ENCODE measurements around the genes CBLL1 and LAMB1.

GRCh38 chr7:107561150-107561428 lies 2.6 kb downstream of the COG5 start:
- PRO-cap: no peak

GRCh38 chr7:107692650-107693341 lies 32.2 kb downstream of the SLC26A4 start:
- PRO-cap: no peak

- PRO-cap: bidirectional peak, plus-strand start at chr7:107743843, minus-strand start at chr7:107743606; bidirectional peak, plus-strand start at chr7:107744154, minus-strand start at chr7:107744084
These were observed at the start of gene CBLL1 for GRCh38 chr7:107743523-107744491. Gene CBLL1 (plus strand): TSS chr7:107744142.

DNA sequence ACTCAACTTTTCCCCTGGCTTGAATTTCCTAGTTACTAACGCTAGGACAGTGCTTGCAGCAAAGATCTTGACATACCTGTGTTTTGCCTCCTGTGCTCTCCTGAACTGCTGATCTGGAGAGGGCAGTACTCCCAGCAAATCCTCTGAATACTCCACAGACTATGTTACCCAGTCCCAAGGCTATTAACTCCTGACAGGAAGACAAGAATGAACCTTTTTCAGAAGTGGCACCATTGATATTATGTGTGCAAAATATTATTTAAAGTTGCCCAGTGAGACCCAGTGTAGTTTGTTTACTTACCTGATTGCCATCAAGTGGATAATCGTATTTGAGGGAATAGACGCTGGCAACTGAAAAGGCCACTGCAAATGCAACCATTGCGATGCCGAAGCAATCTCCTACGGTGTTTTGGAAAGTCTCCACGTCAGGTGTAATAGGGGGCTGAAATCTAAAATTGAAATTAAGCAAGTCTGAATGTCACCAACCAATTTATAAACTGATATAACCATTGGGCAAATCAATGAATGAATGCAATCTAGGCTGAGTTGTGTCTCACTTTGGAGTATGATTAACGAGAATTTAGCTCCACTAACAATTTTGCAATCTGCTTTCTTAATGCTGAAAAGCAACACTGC lies 20.0 kb downstream of the SLC26A3 start:
- PRO-cap: no peak

DNA sequence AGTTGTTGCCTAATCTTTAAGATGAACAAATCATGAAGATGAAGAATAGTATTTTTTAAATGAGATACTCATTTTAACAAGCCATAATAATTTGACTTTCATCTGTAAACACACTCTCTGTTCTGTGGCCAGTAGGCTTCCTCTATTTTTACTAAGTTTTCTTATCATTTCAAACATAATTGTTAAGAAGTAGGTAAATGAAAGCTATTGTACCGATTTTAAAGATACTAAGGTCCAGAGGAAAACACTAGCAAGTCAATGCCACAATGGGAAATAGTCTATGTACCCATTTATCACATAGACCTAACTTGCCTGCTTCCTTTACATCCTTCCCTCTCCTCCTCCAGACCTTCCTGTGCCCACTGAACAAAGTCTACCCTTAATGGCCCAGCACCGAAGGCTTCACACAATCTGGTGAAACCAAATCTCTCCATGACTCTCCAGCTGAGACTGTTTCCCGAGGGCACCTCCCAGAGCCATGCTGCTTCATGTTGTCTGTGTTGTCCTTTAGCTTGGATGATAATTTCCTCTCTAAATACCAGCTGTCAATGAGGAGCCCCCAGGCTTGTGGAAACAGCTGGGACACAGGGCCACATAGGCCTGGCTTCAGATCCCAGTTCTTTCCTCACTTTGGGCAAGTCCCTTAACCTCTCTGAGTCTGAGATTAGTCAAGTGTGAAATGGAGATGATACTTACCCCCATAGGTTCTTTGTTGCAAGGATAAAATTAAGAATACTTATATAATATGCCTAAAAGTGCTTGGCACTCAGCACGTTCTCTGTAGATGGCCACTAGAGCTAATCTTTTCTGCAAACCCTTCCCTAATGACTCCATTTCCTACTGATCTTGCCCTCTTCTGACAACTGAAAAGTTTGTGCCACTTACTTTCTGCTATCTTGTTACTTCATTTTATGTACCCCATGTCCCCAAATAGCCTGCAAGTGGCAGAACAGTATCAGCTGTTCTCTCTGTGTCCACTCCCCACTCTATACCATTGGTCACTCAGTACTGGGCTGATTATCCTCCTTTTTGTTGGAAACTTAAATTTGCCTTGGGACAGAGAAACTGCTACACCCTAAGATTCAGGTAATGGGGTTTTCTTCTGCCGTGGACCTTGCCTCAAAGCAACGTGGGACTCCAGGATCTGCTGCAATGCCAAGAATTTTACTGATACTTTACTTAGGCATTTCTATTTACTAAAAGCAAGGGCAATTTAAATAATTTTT lies 54.5 kb downstream of the DLD start:
- PRO-cap: no peak

DNA sequence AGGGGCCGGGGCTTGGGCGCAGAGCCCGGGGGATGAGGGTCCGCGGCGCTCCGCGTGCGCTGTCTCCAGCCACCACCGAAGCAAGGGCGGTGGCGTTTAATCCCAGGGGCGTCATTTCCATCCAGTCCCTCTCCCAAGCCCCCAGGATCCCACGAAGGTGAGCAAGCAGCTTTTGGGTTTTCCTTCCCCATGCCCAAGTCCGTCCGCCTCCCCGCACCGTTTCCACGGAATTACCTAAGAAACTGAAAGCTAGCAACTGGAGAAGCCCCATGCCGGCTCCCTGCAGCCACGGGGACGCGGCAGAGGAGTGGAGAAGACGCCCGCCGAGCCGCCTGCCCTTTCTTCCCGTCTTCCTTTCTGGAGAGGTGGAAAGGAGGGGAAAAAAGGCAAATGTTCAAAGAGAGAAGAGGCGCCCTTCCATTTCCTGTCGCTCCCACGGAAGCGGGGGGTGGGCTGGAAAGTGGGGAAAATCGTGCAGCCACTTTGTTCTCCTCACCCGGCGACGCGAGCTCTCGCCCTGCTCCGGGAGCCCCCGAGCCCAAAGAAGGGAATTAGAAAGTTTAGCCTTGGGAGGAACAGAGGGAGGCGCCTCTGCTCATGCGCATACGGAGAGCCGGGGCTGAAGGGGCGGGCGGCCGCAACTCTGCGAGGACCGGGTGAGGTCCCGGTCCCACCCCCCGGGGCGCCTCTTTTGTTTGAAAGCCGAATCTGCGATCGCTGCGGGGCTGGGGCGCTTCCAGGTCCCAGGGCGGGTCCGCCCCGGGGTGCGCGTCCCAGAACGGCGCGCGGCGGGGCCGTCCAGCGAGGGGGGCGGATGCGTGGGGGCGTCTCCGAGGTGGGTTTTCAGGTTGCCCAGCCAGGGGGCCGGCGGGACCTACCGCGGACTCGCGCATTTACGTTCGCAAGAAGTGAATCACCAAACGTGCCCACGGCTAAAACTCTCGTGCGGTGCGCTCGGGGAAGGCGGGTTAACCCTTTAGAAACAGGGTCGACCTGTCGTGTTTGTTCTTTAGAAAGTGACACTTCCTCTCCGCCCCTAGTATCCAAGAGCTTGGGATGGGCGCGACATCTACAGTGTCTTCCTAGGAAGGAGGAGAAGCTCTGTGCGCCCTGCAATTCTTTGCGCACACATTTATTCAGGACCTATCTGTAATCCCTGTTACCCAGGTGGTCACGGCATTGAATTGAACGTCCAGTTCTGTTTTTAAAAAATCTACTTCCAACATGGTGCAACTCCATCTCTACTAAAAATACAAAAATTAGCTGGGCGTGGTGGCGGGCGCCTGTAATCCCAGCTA lies at the start of gene LAMB1:
TSS of gene LAMB1 (minus strand) at position 547 of the 1,298 bp plus-strand sequence.
- PRO-cap: bidirectional peak, plus-strand start at position 739 of the sequence, minus-strand start at position 359 of the sequence

GRCh38 chr7:108135498-108136053 lies 5.4 kb upstream of the LAMB4 start:
- PRO-cap: no peak

DNA sequence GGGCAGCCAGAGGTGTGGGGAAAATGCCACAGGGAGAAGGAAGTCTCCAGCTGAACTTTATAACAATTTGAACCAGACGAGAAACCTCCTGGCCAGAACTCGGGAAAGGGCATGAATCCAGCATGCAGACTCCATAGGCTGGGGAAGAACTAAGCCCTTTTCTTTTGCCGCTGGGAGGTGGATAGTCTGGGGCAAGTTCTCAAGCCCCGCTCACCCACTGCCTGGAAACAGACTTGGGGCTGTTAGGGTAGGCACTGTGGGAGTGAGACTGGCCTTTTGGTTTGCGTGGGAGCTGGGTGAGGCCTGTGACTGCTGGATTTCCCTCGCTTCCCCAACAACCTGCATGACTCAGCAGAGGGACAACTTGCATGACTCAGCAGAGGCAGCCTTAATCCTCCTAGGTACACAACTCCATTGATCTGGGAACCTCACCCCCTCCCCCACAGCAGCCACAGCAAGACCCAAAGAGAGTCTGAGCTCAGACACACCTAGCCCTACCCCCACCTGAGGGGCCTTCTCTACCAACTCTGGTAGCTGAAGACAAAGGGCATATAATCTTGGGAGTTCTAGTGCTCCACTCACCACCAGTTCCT lies 81.2 kb upstream of the LAMB4 start:
- PRO-cap: no peak

- PRO-cap: no peak
These were observed 163.0 kb downstream of the NRCAM start for GRCh38 chr7:108292929-108293900.

DNA sequence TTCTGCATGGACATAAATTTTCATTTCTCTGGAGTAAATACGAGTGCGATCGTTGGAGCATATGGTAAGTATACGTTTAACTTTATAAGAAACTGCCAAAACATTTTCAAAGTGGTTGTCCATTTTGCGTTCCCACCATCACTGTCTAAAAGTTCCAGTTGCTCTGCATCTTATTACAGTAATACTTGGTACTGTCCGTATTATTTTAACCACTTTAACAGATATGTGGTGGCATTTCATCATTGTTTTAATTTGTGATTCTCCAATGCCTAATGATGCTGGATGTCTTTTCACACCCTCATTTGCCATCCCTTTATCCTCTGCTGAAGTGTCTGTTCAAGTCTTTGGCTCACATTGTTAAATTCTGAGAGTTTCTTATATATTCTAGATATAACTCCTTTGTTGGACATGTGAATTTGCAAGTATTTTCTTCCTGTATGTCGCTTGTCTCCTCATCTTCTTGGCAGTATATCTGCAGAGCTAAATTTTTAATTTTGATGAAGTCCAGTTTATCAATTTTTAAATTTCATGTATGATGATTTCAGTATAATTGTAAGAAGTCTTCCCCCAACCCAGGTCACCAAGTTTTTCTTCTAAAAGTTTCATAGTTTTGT lies 25.1 kb upstream of the NRCAM start:
- PRO-cap: no peak

DNA sequence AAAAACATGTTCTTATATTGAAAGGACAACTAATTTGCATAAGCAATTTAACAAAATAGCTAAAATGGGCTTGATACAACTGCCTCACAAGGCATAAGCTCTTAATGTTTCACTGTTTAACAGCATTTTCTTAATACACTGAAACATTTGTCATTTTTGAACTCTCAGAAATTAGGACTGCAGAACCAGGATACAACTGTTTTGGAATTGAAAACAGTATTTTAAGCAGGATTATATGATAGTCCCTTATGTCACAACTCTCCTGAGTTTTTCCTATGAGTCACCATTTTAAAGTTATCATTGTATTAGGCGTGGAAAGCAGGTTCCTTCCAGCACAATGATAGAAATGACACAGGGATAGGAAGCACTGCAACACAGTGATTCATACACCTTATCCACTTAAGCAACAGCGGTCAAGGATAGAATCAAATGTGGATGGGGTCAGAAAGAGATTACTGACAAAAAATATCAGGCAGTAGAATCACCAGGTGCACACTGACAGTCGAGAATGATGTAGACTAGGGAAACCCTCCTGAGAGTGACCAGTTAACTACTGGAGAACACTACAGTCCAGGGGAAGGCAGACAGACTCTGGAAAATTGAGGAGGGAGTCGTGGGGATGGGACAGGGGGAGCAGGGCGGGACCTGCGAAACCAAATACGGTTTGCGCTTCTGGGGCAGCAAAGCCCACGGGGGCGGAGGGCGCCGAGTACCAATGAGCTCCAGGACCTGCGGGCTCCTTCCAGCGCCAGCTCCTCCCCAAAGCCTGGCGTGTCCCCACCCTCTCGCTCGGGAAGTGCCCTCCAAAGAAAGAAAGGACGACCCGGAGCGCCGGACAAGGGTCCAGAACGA lies 580 bp downstream of the PNPLA8 start:
- PRO-cap: unidirectional peak, plus-strand start at position 343 of the sequence; bidirectional peak, plus-strand start at position 806 of the sequence, minus-strand start at position 593 of the sequence

- PRO-cap: no peak
These were observed 44.3 kb downstream of the DNAJB9 start for GRCh38 chr7:108613893-108614404.

DNA sequence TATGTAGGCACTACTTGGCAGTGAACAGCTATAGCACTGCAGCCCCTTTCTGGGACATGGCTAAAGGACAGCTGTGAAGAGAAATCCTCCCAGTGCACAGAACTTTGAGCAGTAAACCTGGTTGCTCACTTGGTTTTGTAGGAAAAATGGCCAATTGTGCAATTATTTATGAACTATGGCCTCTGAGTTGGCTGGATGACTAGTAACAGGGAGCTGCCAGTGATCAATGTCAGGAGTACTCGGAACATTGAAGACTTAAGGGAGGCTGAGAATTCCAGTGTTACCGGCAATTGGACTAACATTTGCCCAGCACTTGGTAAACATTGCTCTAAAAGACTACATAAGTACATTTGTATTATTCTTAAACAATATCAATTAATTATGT lies 1006.5 kb upstream of the LRRN3 start:
- PRO-cap: no peak

DNA sequence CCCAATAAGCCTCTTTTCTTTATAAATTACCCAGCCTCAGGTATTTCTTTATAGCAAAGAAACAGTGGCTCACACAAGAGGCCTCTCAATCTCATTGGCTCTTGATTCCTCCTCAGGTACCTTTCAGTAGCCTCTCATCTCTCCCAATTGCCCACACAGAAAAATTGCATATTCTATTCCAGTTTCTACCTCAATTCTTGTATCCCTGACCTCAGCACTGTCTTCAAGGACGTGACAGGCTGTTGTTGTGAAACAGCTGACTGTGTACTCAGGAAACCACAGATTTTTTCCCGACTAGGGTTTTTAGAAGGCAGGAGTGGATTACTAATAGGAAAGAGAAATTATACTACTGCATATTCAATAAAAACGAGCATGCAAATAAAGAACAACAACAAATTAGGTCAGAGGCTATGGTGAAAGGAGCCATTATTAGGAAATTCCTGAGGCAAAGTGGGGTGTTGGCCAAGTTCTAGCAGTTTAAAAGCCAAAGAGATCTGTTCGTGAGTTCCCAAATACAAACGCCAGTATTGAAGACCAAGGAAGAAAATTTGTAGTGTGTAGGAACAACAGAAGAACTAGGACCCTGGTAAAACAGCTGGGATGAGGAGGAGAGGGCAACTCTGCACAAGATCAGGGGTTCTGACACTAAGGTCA lies 93.4 kb downstream of the DOCK4 start:
- PRO-cap: no peak

DNA sequence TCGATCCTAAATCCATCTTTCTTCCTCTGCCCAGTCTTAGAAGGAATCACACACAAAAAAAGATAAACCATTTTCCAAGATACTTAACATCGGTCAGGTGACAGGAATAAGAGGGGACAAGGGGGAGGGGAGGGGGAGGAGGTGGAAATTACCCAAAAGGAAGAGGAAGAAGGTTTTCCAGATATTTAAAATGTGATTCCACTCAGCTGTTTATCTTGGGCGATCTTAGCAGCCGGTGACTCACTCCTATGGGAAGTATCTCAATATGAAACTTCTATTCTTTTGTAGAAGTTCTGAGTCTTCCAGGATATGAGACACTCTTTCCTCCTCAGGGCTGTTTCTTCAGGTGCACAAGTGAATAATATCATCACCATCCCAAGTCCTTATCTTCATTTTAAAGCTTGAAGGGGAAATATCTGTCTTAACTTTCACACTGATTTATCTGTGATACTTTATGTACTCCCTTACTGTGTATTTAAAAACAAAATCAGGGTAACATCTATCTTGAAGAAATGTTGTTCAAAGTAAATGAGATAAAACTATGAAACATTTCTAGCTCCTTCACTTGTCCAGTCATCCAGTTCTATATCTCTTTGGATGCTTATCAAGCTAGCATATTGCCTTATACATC lies 13.9 kb downstream of the DOCK4 start:
- PRO-cap: no peak

DNA sequence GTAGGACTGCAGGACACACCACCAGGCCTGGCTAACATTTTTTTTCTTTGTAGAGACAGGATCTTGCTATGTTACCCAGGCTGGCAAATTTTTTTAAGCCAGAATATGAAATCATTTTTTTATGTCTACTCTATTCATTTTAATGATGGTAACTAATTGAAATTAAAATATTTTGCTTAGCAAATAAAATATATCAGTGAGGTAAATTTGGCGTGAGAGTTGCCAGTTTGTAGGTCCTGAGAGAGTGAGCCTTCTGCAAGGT lies 51.4 kb downstream of the ZNF277 start:
- PRO-cap: no peak

- PRO-cap: no peak
These were observed 58.8 kb upstream of the IFRD1 start for GRCh38 chr7:112391079-112392324.

- PRO-cap: no peak
These were observed 12.9 kb upstream of the LSMEM1 start for GRCh38 chr7:112467849-112468306.

DNA sequence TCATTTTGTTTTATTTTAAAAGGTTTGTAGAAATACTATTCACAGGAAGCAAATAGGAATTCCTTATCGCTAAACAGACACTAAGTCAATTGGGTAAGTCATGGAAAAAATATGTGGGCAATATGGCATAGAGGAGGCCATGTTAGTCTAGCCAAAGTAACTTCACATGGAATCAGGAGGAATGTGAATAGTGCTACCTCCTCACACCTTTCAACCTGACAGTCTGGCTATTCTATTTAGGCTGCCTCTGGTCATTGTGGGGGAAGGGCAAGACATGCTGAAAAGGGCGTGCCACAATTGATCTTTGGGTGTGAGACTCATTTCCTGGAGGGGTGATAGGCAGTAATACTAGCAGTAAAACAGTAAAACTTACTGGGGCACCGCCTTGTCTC lies 88.9 kb downstream of the TMEM168 start:
- PRO-cap: unidirectional peak, minus-strand start at position 217 of the sequence

DNA sequence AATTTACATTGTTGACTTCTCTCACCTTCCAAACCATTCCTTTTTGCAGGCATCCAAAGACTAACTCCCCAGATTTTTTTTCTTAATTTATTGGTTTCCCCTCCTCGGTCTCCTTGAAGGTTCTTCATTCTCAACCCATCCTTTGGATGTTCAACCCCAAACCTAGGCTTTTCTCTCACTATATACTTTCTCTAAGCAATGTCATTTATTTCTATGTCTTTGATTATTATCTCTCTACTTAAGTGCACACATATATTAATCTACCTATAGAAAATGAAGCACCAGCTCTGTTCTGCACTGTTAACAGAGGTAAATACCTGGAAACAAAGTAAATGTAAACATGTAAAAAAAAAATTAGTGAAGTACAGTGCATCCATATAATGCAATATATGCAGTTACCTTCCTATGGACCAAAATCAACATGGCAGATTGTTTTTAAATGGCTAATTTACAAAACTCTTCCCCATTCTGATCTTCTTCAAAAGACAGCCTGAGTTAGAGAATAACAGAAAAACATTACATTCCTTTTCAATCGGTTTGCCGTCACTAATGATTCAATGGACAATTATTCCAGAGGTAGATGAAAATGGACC lies 2.0 kb downstream of the TMEM168 start:
- PRO-cap: no peak

All from ileum (tissue), 1 donor.